Peyer's patch (tissue), 4 donors: Measurements from ENCODE around the genes ENSG00000284976 and PNPLA7.

GRCh38 chr9:136927894-136928273 is 16.7 kb downstream of the FBXW5 start:
- PRO-cap = no peak
- RAMPAGE, long total RNA, 4 experiments = no peak in any of the 4 experiments

- PRO-cap = no peak
- RAMPAGE, long total RNA, 4 experiments = no peak in any of the 4 experiments
Measured at GRCh38 chr9:136940951-136941772, 3.4 kb downstream of the FBXW5 start.

GRCh38 chr9:136947866-136948422 is 2.9 kb downstream of the C8G start:
- PRO-cap = no peak
- RAMPAGE, long total RNA, 4 experiments = no peak in any of the 4 experiments

- PRO-cap = unidirectional peak, minus-strand start at chr9:137028922
- RAMPAGE, long total RNA, 4 experiments = no peak in any of the 4 experiments
Measured at GRCh38 chr9:137028631-137029012, 585 bp upstream of the ABCA2 start.

- PRO-cap = bidirectional peak, plus-strand start at chr9:137054880, minus-strand start at chr9:137054691; bidirectional peak, plus-strand start at chr9:137055320, minus-strand start at chr9:137055145; unidirectional peak, minus-strand start at chr9:137055475
- RAMPAGE, long total RNA, 4 experiments = no peak in any of the 4 experiments
Measured at GRCh38 chr9:137054573-137055629, 1.0 kb upstream of the ENTPD2 start.

DNA sequence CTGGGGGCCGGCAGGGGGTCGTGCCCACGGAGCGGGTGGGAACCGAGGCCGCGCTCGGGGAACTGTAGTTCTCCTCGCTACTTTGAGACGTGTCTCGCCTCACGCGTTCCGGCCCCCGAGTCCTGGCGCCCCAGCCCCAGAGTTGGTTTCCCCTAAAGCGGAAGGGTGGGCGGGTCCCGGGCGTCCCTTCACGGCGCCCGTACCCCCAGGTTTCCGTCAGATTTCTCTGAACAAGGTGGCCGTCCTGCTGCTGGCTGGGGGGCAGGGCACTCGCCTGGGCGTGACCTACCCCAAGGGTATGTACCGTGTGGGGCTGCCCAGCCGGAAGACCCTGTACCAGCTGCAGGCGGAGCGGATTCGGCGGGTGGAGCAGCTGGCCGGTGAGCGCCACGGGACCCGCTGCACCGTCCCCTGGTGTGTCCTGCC is 537 bp downstream of the UAP1L1 start:
- PRO-cap = bidirectional peak, plus-strand start at position 219 of the sequence, minus-strand start at position 124 of the sequence
- RAMPAGE, long total RNA, 4 experiments = no peak in any of the 4 experiments

DNA sequence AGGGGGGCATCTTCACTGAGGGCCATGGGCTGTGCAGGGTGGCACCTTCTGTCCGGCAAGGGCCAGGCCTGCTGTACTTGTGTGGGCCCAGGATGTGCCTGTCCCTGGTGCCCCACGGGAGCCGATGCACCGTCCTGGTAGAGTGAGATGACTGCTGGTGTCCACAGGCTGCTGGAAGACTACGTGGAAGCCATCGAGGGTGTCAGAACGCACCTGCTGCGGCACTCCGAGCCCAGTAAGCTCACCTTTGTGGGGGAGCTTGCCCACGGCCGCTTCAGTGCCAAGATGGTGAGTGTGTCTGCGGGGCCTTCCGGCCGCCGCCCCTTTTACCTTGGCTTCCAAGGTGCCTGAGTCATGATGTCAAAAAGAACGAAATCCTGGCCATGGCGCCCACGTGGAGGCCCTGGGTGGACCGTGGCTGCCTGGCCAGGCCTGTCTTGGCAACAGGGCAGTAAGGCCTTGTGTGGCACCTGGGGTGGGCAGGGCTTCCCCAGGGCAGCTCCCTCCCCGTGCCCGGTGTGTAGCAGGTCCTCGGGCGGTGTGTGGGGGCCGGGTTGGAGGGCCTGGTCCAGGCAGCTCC is 7.9 kb downstream of the DPP7 start:
- PRO-cap = no peak
- RAMPAGE, long total RNA, 4 experiments = start-site peak on the plus strand in 1 of 4 experiments, centred at position 203 of the sequence, 12 reads per replicate

GRCh38 chr9:137128696-137129407 is 10.1 kb upstream of the GRIN1 start:
- PRO-cap = unidirectional peak, plus-strand start at chr9:137129069
- RAMPAGE, long total RNA, 4 experiments = no peak in any of the 4 experiments

- PRO-cap = bidirectional peak, plus-strand start at chr9:137129864, minus-strand start at chr9:137129738
- RAMPAGE, long total RNA, 4 experiments = start-site peak on the minus strand in 1 of 4 experiments, at chr9:137129728-137129769 at its widest, 13 reads per replicate
Measured at GRCh38 chr9:137129602-137130089, 9.3 kb upstream of the GRIN1 start.

DNA sequence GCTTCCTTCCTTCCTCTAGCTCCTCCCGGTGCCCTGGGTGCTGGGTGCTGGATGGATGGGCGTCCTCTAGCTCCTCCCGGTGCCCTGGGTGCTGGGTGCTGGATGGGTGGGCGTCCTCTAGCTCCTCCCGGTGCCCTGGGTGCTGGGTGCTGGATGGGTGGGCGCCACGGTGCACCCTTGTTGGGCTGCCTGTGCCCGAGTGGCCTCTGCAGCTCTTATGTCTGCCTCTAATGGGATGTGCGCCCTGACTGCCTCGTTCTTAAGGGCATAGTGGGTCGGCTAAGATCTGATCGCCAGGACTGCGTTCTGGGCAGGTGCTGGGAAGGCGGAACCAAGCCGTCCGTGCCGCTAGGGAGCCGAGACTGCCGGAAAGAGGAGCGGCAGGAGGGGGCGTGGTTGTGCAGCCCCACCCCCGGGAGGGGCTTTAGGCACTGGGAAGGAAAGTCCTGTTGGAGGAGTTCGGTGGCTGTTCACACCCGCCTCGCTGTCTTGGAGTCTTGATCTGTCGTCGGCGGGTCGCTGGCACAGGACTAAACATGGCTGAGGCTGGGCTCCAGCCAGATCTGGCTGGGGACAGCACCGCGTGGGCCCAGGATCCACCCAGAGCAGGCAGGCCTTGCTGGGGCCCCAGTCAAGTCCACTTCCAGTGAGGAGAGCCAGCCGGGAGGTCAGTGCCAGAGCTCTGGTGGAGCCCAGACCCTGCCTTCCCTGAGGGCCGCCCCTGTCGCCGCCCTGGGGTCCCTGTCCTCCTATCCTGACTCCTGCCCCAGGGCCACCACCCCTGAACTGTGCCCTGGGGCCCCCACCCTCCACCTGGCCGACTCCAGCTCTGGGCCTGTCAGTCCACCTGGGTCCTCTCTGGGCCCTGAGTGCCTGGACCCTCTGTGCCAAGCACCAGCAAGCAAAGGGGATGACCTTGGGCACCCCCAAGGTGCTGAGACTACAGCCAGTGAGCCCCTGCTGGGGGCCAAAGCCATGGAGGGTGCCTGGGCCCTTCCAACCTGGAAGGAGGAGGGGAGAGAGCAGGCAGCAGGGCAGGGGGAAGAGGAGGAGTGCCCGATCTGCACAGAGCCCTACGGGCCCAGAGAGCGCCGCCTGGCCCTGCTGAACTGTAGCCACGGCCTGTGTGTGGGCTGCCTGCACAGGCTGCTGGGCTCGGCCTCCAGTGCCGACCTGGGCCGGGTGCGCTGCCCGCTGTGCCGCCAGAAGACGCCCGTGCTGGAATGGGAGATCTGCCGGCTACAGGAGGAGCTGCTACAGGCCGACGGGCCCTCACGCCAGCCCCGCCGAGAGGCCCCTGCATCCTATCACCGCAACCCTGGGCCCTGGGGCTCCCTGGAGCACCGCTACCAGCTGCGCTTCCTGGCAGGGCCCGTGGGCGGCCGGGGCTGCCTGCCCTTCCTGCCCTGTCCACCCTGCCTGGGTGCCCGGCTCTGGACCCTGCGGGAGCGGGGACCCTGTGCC is at the start of gene ENSG00000284976:
ENSG00000284976 (plus strand) TSS at position 473 of the 1,464 bp plus-strand sequence.
- PRO-cap = bidirectional peak, plus-strand start at position 452 of the sequence, minus-strand start at position 364 of the sequence
- RAMPAGE, long total RNA, 4 experiments = start-site peak on the plus strand in 1 of 4 experiments, centred at position 894 of the sequence, 7 reads per replicate

GRCh38 chr9:137237704-137237965 is 3.5 kb upstream of the TUBB4B start:
- PRO-cap = no peak
- RAMPAGE, long total RNA, 4 experiments = no peak in any of the 4 experiments

DNA sequence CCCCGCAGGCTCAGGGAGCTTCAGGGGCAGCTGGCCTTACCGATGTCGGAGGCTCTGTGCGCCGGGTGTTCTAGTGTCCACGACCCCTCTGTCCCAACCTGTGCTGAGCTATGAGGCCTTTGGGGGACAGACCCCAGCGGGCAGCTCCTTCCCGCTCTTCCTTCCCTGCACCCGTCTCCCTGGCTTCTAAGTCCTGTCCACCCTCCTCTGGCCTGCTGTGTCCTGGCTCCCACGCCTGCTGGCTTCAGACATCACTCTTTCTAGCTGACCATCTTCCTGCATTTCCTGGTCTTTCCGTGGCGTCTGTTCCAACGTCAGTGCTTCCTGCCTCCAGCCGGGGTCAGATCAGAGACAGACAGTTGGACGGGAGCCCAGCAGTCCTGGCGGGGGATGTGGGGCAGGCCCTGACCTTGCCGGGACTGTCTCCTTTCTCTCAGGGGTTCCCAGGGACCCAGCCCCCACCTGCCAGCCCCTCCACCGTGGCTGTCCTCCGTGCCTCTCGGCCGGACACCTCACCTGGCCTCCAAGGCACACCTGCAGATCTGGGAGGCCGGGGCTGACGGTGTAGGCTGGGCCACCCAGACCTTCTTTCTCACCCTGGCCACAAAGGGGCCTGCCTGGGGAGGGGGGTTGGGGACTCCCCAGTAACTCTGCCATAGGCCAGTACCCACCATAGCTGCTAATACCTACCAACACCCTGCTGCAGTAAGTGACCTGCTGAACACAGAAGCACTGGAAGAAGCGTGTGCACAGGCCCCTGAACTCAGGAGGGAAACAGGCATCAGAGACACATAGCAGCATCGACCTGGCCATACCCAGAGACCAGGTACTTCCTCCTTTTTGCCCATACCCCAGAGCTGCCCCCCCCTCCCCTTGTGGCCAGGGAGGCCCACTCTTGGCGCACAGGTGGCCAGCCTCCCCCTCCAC is 5.3 kb downstream of the NRARP start:
- PRO-cap = bidirectional peak, plus-strand start at position 377 of the sequence, minus-strand start at position 287 of the sequence; bidirectional peak, plus-strand start at position 539 of the sequence, minus-strand start at position 514 of the sequence
- RAMPAGE, long total RNA, 4 experiments = start-site peak on the minus strand in 3 of 4 experiments, centred at positions 271 to 489 of the sequence, 5 to 76 reads per replicate

- PRO-cap = no peak
- RAMPAGE, long total RNA, 4 experiments = no peak in any of the 4 experiments
Measured at GRCh38 chr9:137304304-137304958, 2.4 kb upstream of the NRARP start.

DNA sequence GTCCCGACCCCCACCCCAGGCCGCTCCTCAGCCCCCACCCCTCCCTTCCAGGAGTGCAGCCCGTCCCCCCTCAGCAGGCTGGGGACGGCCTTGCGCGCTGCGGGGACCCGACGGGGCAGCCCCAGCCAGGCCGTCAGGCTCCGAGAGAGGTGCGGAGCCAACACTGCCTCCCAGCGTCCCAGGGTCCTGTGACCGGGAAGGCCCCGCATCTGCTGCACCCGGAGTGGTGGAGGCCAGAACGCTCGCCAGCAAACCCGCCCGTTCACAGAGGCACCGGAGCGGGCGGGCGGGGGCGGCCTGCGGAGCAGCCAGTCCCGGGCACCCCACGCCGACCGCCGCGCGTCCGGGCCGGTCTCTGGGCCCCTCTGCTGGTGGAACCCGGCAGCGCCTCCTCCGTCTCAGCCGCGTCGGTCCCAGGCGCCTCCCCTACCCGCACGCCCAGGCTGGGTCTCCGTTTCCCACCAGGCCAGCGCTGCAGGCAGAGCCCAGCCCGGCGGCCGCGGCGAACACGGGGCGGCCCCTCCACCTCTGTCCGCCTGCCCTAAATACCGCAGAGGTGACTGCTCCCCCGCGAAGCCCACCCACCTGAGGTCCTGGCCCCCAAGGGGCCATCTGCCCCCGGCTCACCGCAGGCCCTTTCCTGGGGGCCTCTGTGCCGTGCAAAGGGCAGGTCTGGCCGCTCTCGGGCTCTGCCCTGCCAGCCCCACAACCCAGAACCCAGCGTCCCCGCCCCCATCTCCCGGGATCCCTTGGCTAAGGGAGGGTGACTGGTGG is 16.0 kb downstream of the EXD3 start:
- PRO-cap = bidirectional peak, plus-strand start at position 469 of the sequence, minus-strand start at position 357 of the sequence
- RAMPAGE, long total RNA, 4 experiments = no peak in any of the 4 experiments

GRCh38 chr9:137463313-137463695 is 4.2 kb upstream of the NSMF start:
- PRO-cap = no peak
- RAMPAGE, long total RNA, 4 experiments = no peak in any of the 4 experiments

DNA sequence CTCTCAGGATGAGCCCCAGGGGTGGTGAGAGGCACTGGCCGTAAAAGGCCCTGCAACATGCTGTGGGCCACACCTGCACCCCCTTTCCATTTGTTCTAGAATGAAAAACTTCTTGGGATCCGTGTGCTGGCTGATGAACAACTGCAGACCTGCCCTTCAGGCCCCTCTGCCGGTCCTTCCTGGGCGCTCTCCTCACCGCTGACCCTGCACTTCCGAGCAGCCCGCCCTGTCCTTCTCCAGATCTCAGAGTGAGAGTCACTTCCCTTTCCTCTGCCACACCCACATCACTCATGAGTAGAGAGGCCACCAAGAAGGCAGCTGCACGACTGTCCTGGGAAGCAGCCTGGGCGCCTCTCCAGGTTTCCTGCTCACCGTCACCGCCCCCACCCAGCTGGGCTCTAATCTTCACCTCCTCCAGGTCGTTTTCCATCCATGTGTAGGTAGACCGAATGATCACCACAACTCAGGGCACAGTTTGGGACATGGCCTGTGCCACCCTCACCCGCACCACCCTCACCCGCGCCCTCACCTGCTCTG is 35.0 kb upstream of the NSMF start:
- PRO-cap = bidirectional peak, plus-strand start at position 287 of the sequence, minus-strand start at position 206 of the sequence
- RAMPAGE, long total RNA, 4 experiments = no peak in any of the 4 experiments

- PRO-cap = no peak
- RAMPAGE, long total RNA, 4 experiments = no peak in any of the 4 experiments
Measured at GRCh38 chr9:137513612-137514345, 36.4 kb downstream of the PNPLA7 start.

DNA sequence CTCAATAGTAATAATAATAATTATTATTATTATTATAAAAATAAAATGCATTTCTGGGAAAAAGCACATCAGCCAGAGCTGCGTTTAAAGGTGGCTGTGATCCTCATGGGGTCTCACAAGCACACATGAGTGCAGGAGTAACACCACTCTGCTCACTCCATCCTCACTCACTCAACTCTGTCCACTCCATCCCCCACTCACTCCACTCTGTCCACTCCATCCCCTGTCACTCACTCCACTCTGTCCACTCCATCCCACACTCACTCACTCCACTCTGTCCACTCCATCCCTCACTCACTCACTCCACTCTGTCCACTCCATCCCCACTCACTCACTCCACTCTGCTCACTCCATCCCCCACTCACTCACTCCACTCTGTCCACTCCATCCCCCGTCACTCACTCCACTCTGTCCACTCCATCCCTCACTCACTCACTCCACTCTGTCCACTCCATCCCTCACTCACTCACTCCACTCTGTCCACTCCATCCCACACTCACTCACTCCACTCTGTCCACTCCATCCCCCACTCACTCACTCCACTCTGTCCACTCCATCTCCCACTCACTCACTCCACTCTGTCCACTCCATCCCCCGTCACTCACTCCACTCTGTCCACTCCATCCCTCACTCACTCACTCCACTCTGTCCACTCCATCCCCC is 33.3 kb downstream of the PNPLA7 start:
- PRO-cap = no peak
- RAMPAGE, long total RNA, 4 experiments = start-site peak on the minus strand in 2 of 4 experiments, centred at positions 382 to 444 of the sequence, 8 to 52 reads per replicate

GRCh38 chr9:137549656-137550647 is at the start of gene PNPLA7:
TSS of gene PNPLA7 (minus strand) at chr9:137550402.
- PRO-cap = bidirectional peak, plus-strand start at chr9:137550491, minus-strand start at chr9:137550421
- RAMPAGE, long total RNA, 4 experiments = start-site peak on the plus strand in 1 of 4 experiments, at chr9:137550468-137550706 at its widest, 24 reads per replicate; start-site peak on the minus strand in 3 of 4 experiments, at chr9:137550357-137550439 at its widest, 38 to 169 reads per replicate

GRCh38 chr9:137592764-137593278 is 2.5 kb upstream of the ZMYND19 start:
- PRO-cap = no peak
- RAMPAGE, long total RNA, 4 experiments = no peak in any of the 4 experiments